ENCODE data around the genes FBXO45, PAK2 and FYTTD1.

- PRO-cap, result no peak
These were observed 33.8 kb downstream of the ZDHHC19 start for GRCh38 chr3:196177453-196177795.

DNA sequence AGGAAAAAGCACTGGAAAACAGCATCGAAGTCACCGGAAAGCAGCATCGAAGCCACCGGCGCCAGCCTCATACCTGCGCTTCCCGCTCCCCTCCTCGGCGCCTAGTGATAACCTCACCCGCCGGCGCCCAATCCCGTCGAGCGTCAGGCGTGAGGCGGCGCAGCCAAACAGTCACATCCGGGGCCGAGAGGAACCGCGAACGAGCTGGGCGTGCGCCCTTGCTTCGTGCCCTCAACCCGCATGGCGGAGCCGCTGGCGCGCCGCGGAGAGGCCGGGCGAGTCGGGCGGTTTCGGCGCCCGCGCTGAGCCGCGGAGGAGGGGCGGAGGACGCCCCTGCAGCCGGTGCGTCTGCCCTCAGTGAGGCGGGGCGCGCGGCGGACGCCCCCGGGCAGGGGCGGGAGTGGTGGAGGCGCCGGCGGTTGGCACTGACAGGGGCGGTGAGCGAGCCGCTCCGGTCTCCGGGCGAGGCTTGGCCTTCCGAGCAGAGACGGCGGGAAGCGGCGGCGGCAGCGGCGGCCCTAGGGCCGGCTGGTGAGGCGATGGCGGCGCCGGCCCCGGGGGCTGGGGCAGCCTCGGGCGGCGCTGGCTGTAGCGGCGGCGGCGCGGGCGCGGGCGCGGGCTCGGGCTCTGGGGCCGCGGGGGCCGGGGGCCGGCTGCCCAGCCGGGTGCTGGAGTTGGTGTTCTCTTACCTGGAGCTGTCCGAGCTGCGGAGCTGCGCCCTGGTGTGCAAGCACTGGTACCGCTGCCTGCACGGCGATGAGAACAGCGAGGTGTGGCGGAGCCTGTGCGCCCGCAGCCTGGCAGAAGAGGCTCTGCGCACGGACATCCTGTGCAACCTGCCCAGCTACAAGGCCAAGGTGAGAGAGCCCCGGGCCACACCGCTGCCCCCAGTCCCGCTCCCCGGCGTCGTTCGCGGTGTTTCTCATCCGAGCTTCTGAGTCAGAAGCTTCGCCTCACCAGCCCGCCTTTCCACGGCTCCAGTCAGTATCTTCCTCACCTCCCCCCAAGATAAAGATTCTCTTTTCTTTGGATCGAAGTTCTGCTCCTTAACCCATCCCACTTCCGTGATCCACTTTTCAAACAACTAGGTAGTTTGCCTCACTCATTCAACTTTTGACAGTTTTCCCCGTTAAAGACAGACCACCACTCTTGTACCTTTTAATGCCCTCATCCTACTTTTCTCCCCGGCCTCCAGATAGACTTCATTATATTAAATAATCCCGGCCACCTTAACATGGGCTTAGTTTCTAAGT is at the start of gene FBXO45:
Gene FBXO45, plus strand, starts transcription at position 215 of the 1,253 bp plus-strand sequence.
- PRO-cap, result bidirectional peak, plus-strand start at position 484 of the sequence, minus-strand start at position 106 of the sequence

- PRO-cap, result unidirectional peak, plus-strand start at chr3:196631848
These were observed 7.9 kb upstream of the NRROS start for GRCh38 chr3:196631643-196631906.

DNA sequence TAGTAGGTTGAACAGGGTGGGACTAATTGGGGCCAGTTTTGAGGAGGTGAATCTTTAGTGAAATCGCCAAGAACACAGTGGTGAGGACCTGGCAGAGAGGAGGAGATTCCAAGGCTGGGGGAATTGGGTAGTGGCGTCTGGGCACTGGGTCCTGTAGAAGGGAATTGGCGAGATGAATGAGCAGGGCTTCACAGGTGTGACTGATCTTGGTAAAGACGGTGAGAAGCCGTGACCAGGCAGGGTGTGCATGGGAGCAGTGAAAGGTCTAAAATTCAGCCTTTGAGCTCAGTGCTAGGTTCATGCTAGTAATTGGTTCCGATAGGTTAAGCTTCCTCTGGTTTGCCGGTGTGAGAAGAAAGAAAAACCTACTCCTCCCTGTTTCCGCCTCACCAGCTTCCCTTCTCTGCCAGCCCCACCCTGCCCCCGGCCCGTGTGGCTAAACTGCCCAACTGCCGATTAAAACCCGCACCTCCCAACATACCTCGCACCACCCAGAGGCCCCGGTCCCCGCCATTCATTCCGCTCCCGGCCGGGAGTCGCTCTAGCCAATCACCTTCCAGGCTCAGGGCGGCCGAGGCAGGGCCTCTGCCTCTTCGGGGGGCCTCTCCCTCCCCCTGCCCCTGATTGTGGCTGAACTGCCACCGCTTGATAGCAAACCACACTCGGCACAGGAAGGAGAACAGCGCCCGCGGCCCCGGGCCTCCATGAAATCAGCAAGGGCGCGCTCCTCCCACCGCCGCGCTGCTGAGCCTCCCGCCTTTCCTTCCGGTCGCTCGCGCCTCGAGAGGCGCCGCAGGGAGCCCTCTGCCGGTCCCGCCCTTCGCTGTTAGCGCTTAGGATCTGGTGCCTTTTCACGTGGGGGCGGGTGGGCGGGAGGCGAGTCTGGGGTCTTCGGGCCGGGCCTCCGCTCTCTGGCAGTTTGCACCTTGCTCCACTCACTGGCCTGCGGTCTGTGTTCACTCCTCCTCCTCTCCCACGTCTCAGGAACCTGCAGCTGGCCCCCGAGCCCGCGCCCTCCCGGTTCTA is 7.3 kb upstream of the NRROS start:
- PRO-cap, result bidirectional peak, plus-strand start at position 548 of the sequence, minus-strand start at position 532 of the sequence; bidirectional peak, plus-strand start at position 667 of the sequence, minus-strand start at position 712 of the sequence

DNA sequence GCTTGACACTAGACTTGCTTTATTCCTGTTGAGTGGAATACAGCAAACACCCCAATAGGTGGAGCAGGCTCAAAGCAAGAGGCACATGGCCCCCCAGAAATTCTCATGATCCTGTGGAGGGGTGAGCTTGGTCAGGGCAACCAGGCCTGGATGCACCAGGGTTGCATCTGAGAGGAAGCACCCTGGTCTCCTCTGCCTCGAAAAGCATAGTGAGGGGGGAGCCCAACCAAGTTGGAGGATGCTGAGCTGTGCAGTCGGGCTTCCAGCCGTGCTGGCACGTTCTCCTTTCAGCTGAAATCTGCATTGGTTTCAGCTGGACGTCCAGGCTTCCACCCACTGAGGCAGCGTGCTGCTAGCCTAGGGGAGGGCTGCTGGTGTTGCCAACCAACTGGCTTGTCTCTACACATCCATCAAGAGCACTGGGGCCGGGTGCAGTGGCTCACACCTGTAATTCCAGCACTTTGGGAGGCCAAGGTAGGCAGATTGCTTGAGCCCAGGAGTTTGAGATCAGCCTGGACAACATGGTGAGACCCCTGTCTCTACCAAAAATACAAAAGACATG is 2.8 kb upstream of the NRROS start:
- PRO-cap, result no peak

DNA sequence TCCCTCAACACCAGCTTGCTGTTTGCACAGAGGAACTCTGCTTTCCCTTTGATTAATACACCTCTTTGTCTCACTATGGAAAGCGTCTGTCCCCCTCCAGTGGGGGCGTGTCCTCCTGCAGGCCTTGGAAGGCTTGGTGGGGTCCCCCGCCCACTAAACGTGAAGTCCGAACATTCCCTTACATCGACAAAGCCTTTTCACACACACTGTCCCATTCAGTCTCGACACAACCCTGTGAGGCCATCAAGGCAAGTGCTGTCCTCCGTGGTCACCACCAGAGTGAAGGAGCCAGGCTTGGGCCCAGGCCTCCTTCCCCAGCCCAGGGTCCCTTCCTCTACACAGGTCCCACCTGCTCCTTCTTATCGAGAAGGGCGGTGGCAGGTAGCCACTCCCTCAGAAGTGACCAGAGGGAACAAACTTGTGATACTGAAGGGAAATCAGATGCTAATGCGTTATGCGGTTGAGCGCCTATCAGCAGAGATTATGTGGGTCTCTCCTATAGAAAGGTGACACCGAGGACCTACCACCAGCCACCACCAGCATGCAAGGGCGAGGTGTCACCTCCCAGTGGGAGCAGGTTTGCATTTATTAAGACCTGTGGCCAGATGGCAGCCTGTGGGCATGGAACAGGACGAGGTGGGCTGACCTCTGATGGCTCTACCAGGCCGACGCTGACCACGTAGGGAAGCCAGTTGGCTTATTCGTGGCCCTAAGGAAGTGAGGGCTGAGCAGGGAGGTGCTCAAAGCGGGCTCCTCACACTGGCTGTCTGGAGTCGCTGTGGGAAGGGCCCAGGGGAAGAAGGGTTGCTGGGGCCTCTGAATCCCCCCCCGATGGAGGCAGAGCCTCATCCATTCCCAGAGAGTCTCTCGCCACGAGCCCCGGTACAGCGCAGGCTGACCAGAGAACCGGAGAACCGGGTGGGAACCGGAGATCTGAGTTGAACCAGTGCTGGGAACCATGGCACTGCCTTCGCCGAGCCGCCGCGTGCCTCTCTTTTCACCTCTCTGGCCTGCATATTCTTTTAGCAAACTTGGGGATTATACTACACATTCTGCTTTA is 6.7 kb downstream of the NRROS start:
- PRO-cap, result no peak

DNA sequence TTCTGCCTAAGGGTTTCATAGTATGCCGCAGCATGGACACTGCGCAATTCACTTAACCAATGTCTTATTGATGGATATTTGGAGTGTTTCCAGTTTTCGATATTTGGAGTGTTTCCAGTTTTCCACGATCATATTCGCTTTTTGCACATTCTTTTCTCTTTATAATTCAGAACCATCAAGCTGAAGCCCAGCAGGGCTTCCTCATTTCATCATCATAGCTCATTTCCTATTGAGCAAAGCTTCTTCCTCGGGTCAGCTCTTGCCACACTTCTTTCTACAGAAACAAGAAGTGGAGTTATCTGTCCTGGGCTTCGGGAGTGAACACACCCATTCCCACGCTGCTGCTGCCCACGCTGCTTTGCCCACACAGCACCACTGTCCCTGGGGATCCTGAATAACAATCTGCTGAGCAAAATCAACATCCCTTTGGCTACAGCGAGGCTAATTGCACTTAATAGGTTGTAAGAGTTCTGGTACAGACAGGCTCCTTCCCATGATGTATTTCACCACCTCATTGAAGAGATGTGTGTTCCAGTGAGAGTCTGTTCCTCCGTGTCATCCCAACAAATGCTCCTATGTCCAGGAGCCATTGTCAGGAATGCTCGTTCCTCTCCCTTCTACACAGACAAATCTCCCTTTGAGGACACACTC is 23.7 kb downstream of the CEP19 start:
- PRO-cap, result bidirectional peak, plus-strand start at position 258 of the sequence, minus-strand start at position 203 of the sequence

DNA sequence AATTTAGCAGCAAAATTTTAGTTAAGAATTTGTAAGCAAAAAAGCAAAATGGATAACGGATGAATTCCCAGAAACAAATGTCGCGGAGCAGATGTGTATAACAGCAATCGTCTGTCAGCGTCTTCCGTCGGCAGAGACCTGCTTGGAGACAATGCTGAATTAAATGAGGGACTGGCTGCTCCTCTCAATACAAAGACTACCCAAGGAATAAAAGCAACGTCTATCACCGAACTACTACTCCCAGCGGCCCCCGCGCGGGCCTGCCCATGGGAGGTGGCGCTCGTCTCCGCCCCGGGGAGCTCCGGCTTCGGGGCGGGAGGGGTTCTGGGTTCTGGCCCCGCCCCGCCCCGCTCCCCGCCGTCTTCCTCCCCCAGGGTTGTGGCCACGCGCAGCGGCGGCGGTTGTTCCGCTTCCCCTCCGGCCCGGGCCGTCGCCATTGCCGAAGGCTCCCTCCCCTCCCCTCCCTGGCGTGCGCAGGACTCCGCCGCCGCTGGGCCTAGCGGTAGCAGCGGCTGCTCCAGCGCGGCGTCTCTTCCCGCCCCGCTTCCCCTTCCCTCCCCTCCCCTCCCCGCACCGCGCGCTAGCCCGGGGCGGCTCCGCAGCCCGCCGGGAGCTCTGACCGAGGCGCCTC is at the start of gene PAK2:
Gene PAK2, plus strand, starts transcription at position 360 of the 631 bp plus-strand sequence.
- PRO-cap, result bidirectional peak, plus-strand start at position 436 of the sequence, minus-strand start at position 165 of the sequence

- PRO-cap, result no peak
These were observed 36.3 kb downstream of the SENP5 start for GRCh38 chr3:196903974-196904427.

GRCh38 chr3:196988325-196988914 is 19.8 kb upstream of the PIGZ start:
- PRO-cap, result no peak

- PRO-cap, result no peak
These were observed 21.1 kb upstream of the PIGZ start for GRCh38 chr3:196989390-196990380.

DNA sequence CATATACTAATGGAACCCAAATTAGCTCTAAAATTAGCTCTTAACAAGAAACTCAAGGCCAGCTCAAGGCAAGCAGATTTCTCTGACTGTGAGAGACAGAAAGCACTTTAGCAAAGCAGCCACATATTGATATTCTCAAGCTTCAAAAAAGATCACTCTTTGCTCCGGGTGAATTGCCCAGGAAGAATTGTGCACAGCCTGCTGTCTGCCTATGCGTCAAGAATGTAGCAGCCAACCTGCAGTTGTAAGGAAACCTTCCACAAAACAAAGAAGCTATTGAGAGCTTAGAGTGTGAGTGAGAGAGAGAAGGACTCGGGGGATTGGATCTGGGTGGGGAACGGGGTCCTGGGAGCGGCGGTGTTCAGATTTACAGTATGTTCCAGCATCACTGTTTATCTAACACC is 88.5 kb downstream of the BDH1 start:
- PRO-cap, result no peak

DNA sequence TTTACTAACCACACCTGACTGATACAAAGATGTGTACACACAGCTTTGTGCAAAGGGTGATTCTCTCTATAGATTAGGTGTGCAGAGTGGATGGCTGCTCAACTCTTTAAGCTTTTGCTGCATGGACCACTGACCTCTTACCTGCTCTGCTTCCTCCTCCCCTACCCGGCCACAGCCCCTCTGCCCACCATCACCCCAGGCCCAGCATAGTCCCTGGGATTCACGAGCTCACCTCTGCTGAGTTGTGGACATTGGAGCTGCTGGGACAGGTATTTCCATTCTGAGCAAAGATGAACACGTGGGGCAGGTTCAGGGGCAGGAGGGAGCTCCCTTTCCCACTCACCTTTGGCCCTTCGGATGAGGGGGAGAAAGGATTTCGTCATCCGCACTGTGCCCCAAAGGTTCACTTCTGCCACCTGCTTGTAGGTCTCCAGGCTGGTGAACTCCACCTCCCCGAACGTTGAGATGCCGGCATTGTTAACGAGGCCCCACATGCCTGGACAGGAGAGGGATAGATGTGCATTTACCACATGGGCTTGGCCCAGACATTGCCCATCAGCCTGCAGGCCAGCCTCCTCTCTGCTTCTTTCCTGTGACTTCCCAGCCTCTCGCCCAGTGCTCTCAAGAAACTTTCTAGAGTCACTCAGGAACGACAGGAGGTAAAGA is 41.7 kb downstream of the BDH1 start:
- PRO-cap, result no peak

DNA sequence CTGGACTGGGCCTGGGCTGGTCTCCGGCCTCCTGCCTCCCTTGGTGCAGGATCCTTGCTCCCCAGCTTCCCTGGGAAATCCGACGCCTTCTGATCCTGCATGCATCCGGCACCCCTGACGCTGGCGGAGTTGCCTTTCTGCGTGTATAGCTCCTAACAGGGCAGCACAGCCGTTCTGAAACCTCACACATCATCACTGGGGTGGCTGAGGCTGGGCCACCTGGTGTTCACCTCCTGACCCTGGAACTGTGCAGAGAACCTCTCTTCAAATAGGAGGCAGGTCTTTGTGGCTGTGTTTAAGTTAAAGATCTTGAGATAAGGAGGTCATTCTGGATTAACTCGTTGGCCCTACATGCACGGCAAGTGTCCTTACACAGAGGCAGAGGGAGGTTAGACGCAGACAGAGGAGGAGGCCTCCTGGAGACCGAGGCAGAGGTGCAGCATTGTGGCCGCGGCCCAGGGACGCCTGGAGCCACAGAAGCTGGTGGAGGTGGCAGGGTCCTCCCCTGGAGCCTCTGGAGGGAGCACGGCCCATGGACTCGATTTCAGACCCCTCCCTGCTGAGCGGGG is 77.5 kb downstream of the RUBCN start:
- PRO-cap, result unidirectional peak, plus-strand start at position 381 of the sequence

DNA sequence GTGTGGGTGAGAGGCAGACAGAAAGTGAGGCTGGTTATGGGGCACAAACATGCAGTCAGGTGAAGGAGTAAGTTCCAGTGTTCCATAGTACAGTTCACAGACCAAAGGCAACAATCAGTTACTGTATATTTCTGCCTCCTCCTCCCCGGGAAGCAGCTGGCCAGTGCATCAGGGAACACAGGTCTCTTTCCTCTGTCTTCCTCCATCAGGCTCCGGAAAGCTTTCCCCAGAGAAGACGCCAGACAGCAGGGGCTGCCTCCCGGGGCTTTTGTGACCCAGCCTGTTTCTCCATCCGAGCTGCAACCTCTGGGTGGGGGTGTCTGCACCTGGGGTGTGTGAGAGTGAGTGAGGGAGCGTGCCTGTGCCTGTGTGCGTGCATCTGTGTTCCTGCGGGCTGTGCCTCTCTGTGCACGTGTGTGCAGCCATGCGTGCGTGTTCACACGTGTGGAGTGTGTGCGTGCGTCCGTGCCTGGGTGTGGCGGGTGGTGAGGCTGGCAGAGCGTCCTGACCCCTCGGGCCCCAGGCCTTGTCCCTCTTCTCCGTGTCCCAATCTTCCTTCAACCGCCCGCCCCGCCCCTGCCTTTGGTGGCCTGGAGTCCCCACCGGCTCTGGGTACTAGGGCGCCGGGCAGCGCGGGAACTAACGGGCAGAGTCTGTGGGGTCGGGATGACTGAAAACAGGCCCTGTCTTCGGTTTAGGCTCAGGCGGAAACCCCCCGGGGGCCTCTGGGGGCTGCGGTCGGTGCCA is 72.1 kb downstream of the RUBCN start:
- PRO-cap, result unidirectional peak, minus-strand start at position 668 of the sequence

- PRO-cap, result no peak
These were observed 639 bp upstream of the RUBCN start for GRCh38 chr3:197737450-197737636.

DNA sequence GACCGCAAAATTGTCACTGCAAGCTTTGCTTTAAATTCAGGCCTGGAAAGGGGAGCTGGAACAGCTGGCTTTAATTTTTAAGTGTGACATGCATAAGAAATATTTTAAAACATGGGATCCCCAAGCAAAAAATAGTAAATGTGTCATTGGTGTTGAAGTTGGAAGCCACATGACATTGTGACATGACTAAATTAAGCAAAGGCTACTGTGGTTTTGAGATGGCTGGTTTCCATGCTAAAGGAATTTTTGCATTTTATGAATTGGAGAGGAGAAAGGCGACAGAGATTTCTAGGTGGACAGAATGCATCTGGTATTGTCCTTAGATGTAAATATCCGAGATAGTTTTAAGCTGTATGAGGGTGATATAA is 1.0 kb upstream of the FYTTD1 start:
- PRO-cap, result no peak

- PRO-cap, result bidirectional peak, plus-strand start at chr3:197749638, minus-strand start at chr3:197749628; bidirectional peak, plus-strand start at chr3:197749880, minus-strand start at chr3:197749741
These were observed at the start of gene FYTTD1 for GRCh38 chr3:197749598-197750549. FYTTD1 (plus strand) TSS chr3:197749883.

DNA sequence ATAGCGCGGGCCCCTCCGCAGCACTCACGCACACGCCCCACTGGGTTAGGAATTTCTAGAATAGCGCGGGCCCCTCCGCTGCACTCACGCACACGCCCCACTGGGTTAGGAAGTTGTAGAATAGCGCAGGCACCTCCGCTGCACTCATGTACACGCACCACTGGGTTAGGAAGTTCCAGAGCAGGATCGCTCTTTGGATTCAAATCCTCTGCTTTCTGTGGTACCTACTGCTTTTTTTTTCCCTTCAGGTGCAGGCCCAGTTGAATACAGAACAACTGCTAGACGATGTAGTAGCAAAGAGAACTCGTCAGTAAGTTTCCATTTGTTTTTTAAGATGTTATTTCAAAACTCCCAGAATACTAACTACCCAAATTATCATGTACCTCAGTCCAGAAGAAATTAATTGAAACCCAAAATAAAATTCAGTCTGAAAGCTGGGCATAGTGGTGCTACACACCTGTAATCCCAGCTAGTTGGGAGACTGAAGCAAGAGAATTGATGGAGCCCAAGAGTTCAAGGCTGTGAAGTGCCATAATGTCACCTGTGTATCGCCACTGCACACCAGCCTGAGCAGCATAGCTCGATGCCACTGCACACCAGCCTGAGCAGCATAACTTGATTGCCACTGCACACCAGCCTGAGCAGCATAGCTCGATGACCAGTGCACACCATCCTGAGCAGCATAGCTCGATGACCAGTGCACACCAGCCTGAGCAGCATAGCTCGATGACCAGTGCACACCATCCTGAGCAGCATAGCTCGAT is 17.0 kb upstream of the LRCH3 start:
- PRO-cap, result no peak

- PRO-cap, result no peak
These were observed 2.3 kb downstream of the LRCH3 start for GRCh38 chr3:197793344-197793751.

All from REH cell (cell line).